ENCODE measurements around a stretch of chr6.

GRCh38 chr6:147887-148390 is 144.3 kb upstream of the DUSP22 start:
- PRO-cap, 6 experiments = no peak in any of the 6 experiments
- RAMPAGE, long total RNA, 2 experiments = no peak in any of the 2 experiments
- RRBS = 88% methylated on average over 9 of the region's 41 CpGs

- PRO-cap, 6 experiments = peak in 2 of 6 experiments; most common plus-strand start chr6:298830 (in 2); most common minus-strand start chr6:298760 (in 1)
- RAMPAGE, long total RNA, 2 experiments = no peak in any of the 2 experiments
- RRBS = no CpG with 5 or more reads among the region's 9 CpGs
Observed at GRCh38 chr6:298602-299125, 6.4 kb downstream of the DUSP22 start.

GRCh38 chr6:347181-347691 is 44.3 kb upstream of the IRF4 start:
- PRO-cap, 6 experiments = no peak in any of the 6 experiments
- RAMPAGE, long total RNA, 2 experiments = no peak in any of the 2 experiments
- RRBS = no CpG with 5 or more reads among the region's 5 CpGs

DNA sequence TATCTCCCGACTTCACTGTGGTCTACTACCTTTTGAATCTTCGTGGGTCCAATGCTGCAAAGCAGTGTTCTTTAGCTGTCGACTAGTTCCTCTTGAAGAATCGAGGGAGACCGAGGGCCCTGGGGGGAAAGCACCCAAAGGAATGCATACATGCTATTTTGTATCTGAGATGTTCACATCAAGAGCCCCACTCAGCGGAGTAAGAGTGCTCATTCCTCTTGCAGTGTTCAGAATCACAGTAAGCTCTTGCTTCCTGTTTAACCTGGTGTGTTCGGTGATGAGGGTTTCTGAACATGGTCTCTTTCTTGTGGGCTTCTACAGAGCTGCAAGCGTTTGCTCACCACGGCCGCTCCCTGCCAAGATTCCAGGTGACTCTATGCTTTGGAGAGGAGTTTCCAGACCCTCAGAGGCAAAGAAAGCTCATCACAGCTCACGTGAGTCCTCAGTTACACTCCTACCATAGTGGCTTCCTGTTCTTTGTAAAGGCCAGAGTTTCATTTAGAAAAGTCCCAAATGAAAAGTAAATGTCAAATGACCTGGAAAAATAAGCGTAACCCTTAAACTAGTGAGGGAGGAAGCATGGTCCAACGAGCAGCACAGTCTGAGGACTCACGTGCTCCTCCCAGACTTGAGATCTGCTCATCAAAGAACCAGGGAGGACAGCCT is 13.3 kb downstream of the IRF4 start:
- PRO-cap, 6 experiments = no peak in any of the 6 experiments
- RAMPAGE, long total RNA, 2 experiments = no peak in any of the 2 experiments
- RRBS = no CpG with 5 or more reads among the region's 14 CpGs

- PRO-cap, 6 experiments = no peak in any of the 6 experiments
- RAMPAGE, long total RNA, 2 experiments = no peak in any of the 2 experiments
- RRBS = no CpG with 5 or more reads among the region's 7 CpGs
Observed at GRCh38 chr6:408533-408969, 17.0 kb downstream of the IRF4 start.

DNA sequence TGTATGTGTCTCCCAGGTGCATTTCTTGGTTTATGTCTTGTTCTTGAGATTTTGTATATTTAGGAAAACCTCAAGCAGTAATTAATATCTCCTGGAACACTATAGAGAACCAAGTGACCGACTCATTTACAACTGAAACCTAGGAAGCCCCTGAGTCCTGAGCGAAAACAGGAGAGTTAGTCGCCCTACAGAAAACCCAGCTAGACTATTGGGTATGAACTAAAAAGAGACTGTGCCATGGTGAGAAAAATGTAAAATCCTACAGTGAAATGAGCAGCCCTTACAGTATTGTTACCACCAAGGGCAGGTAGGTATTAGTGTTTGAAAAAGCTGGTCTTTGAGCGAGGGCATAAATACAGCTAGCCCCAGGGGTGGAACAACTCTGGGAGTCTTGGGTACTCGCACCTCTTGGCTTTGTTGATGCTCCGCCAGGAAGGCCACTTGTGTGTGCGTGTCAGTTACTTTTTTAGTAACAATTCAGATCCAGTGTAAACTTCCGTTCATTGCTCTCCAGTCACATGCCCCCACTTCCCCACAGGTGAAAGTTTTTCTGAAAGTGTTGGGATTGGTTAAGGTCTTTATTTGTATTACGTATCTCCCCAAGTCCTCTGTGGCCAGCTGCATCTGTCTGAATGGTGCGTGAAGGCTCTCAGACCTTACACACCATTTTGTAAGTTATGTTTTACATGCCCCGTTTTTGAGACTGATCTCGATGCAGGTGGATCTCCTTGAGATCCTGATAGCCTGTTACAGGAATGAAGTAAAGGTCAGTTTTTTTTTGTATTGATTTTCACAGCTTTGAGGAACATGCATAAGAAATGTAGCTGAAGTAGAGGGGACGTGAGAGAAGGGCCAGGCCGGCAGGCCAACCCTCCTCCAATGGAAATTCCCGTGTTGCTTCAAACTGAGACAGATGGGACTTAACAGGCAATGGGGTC is 18.9 kb downstream of the IRF4 start:
- PRO-cap, 6 experiments = no peak in any of the 6 experiments
- RAMPAGE, long total RNA, 2 experiments = no peak in any of the 2 experiments
- RRBS = no CpG with 5 or more reads among the region's 15 CpGs

- PRO-cap, 6 experiments = no peak in any of the 6 experiments
- RAMPAGE, long total RNA, 2 experiments = no peak in any of the 2 experiments
- RRBS = no CpG with 5 or more reads among the region's 3 CpGs
Observed at GRCh38 chr6:454270-454558, 62.7 kb downstream of the IRF4 start.

DNA sequence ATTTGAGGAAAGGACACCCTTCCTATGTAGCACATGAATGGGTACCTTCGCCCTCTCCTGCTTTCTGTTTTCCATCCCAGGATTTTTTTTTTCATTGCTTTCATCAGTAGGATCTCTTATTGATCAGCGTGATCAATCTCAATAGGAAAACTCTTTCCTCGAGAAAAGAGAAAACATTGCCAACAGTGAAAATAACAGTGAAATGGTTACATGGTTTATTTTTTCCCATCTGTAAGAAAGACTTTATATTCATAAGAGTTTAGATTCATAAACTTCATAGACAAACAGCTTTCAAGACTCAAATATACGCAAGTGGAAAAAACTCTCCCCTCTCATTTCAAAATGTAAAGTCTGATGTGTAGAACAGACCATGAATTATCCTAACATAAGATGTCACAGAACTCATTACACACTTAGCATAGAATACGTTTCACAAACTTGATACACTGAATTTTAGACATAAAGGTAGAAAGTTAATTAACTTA is 118.8 kb downstream of the IRF4 start:
- PRO-cap, 6 experiments = no peak in any of the 6 experiments
- RAMPAGE, long total RNA, 2 experiments = no peak in any of the 2 experiments
- RRBS = no CpG with 5 or more reads among the region's 5 CpGs

DNA sequence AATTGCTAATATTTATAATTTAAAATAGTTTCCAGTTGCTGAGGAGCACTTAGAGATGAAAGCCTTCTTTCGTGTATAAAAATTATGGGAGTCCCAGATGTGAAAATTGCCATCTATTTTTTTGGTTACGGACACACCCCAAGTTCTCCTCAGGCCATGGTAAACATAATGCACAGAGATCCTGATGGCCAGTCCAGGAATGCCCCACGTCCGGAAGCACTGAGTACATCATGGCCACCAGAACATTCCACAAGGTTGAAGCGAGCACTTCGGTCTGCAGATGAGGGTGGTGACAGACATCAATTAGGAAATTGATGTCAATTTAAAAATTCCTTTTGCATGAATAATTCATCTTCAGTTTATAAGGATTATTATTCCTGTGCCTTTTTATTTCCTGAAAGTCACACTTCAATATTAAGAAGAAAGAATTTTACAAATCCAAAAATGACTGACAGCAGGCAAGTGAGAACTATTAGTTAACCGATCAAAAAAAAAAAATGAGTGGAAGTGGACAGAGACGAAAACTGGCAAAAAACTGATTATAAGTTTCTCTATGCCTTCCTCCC is 13.2 kb upstream of the EXOC2 start:
- PRO-cap, 6 experiments = no peak in any of the 6 experiments
- RAMPAGE, long total RNA, 2 experiments = no peak in any of the 2 experiments
- RRBS = no CpG with 5 or more reads among the region's 8 CpGs

- PRO-cap, 6 experiments = no peak in any of the 6 experiments
- RAMPAGE, long total RNA, 2 experiments = no peak in any of the 2 experiments
- RRBS = 90% methylated on average over 4 of the region's 18 CpGs
Observed at GRCh38 chr6:1003439-1003848, 308.5 kb upstream of the FOXQ1 start.

- PRO-cap, 6 experiments = no peak in any of the 6 experiments
- RAMPAGE, long total RNA, 2 experiments = no peak in any of the 2 experiments
- RRBS = no CpG with 5 or more reads among the region's 4 CpGs
Observed at GRCh38 chr6:1161352-1161708, 150.6 kb upstream of the FOXQ1 start.

DNA sequence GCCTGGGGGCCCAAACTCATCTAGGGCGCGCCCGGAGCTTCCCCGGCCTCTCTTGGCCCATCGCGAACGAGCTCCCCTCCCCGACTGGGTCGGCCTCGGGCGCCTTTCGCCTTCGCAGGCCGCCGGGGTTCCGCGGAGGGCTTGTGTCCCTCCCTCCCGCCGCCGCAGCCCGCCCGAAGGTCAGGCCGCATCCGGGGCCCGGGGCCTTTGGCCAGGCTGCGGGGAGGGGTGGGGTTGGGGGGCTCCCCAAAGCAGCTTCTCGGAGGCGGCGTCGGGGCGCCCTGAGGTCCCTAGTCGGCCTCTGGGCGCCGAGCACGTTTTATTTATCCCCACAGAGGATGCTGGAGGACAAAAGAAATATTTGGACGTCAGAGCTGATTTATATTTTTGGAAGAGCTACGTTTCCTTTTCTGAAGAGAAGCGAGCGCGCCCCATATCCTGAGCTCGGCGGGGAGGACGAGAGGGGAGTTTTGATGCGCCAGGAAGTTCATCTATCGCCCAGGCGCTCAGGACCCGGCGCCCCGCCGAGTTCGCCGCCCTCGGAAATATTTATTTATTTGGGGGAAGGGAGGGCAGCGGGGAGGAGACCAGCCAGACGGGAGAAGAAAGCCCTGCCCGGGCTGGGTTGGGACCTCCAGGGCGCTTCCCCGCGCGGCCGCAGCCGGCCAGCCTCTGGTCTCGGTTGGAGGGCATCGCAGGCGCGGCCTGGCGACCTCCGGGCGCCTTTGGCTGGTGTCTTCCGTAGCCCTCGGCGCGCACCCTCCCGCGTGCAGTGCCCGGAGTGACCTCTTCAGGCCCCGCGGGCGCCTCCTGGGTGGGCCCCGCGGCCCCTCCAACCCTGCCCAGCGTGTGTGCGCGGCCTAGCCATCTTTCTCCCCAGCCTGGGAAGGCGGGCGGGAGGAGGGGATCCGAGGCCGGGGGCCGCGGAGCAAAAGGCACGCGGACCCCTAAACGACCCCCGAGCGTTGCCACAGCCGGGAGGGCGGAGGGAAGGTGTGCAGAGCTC is 5.6 kb upstream of the FOXF2 start:
- PRO-cap, 6 experiments = no peak in any of the 6 experiments
- RAMPAGE, long total RNA, 2 experiments = no peak in any of the 2 experiments
- RRBS = 2% methylated on average over 59 of the region's 97 CpGs

- PRO-cap, 6 experiments = no peak in any of the 6 experiments
- RAMPAGE, long total RNA, 2 experiments = no peak in any of the 2 experiments
- RRBS = no CpG with 5 or more reads among the region's 10 CpGs
Observed at GRCh38 chr6:1385750-1385994, 3.7 kb upstream of the FOXF2 start.

DNA sequence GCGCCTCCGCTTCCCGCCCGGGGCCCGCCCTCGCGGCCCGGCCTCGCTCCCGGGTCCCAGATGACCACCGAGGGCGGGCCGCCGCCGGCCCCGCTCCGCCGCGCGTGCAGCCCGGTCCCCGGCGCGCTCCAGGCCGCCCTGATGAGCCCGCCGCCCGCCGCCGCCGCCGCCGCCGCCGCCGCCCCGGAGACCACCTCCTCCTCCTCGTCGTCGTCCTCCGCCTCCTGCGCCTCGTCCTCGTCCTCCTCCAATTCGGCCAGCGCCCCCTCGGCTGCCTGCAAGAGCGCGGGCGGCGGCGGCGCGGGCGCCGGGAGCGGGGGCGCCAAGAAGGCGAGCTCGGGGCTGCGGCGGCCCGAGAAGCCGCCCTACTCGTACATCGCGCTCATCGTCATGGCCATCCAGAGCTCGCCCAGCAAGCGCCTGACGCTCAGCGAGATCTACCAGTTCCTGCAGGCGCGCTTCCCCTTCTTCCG is 548 bp downstream of the FOXF2 start:
- PRO-cap, 6 experiments = no peak in any of the 6 experiments
- RAMPAGE, long total RNA, 2 experiments = no peak in any of the 2 experiments
- RRBS = under 1% methylated on average over 21 of the region's 75 CpGs

DNA sequence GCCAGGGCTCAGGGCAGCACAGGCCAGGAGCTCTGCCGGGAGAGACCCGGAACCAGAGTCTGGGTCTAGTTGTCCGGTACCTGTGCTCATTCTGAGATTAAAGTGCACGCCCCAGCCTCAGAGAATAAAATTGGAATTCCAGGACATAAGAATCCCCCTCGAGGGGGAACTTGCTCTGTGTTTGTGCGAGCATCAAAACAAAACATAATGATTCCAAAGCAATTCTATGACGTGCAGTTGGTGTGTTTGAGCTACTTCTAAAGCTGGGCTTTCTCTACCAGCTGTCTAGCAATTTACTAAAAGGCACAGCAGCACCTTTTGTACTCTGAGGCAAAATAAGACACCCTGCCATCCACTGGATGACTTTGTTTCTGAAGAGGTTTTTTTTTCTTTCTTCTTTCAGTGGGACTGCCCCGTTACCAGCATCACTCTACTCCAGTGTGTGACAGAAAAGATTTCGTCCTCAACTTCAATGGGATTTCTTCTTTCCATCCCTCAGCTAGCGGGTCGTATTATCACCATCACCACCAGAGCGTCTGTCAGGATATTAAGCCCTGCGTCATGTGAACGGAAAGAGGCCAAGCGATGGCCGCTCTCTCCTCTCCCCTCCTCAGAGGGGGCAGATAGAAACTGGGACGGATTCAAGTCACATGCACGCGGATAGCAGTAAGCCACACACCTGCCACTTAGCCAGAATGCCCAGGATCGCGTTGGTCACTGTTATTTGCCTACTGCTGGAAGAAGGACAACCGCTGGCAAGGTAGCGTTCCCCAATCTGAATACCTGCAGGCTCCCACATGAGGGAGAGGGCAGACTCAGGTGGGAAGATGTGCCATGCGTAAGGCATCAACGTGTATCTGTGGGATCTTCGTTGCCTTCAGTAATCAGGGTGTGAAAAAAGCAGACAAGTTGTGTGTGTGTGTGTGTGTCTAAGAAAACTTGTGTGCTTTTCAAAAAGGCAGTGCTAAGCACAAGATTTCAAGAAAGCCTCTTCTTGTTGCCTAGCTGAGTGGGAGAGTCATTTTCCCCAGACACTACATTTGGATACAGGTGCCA is 5.2 kb downstream of the FOXF2 start:
- PRO-cap, 6 experiments = no peak in any of the 6 experiments
- RAMPAGE, long total RNA, 2 experiments = no peak in any of the 2 experiments
- RRBS = 20% methylated on average over 1 of the region's 26 CpGs

DNA sequence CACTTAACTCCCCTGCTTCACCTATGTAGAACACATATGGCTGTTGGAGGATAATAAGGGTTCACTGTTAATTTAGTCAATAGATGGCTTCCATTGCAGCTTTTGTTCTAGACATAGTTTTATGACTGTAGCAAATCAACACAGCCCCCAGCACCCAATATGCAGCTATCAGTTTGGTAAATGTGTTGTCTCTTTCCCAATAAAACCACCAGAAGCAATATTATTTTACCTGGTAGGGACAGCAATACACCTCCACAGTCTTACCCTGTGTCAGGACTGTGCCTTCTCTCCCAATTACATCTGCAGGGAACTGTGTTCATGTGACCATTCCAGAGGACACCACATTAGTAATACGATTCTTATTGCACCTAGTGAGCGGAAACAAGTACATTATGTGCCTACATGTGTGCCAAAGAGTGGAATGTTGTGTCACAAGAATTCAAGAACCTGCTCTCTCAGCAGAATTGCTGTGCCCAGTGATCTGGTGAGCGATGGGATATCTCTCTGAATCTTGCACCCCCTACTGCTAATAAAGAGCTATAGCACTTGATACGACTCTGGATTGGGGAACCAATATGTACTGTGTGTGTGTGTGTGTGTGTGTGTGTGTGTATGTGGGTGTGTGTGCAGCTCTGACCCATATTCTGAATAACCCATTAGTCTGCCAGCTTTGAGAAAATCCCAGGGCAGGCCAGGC is 57.5 kb upstream of the FOXC1 start:
- PRO-cap, 6 experiments = no peak in any of the 6 experiments
- RAMPAGE, long total RNA, 2 experiments = no peak in any of the 2 experiments
- RRBS = no CpG with 5 or more reads among the region's 4 CpGs

DNA sequence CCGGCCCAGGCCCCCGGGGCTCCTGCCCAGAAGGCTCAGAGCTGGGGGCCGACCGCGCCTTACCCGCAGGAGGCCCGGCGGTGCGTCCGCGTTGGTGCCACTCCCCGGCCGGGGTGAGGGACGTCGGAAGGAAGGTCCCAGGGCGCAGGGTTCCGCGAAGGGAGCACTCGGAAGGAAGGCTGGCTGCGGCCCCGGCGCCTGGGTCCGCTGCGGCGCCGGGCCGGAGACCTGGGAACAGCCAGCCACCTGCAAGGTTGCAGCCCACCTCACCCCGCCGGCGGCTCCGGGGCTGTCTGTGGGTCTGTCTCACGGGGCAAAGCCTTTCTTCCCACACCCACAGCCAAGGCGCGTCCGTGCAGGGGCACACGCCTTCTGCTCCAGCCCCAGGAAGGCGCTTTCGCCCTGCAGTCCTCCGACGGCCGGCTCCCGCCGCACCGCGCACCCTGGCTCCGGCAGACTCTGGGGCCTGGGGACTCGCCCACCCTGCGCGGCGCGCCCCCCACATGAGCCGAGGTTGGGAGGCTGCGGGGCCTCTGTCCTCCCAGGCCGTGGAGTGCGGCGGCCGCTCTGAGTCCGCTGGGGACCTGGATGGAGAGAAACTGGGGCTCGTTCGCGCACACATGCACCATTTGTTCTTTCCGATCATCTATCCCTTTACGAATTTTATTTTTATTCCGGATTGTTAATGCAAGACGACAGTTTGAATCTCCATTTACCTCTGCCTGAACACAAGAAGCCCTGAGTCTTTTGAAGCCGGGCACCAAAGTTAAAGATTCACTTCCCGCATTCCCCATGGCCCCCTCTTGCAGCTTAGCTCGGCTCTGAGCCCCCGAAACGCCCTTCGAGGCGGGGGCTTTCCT is 4.6 kb upstream of the FOXC1 start:
- PRO-cap, 6 experiments = no peak in any of the 6 experiments
- RAMPAGE, long total RNA, 2 experiments = no peak in any of the 2 experiments
- RRBS = 9% methylated on average over 15 of the region's 72 CpGs

DNA sequence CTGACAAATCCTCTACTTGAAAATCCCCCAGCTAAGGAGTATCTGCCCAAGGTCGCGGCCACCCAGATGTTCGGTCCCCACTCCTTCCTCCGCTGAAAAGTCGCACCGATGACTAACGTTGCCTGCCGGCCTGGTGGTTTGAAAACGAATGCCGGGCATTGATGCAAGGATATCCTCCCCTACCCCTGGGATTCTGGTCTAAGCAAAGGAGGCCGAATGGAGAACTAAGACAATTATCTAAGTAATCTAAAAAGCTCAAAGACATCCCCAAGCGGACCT is 3.7 kb upstream of the FOXC1 start:
- PRO-cap, 6 experiments = no peak in any of the 6 experiments
- RAMPAGE, long total RNA, 2 experiments = no peak in any of the 2 experiments
- RRBS = no CpG with 5 or more reads among the region's 12 CpGs

- PRO-cap, 6 experiments = no peak in any of the 6 experiments
- RAMPAGE, long total RNA, 2 experiments = no peak in any of the 2 experiments
- RRBS = 2% methylated on average over 19 of the region's 83 CpGs
Observed at GRCh38 chr6:1608730-1609634, 733 bp upstream of the FOXC1 start.

DNA sequence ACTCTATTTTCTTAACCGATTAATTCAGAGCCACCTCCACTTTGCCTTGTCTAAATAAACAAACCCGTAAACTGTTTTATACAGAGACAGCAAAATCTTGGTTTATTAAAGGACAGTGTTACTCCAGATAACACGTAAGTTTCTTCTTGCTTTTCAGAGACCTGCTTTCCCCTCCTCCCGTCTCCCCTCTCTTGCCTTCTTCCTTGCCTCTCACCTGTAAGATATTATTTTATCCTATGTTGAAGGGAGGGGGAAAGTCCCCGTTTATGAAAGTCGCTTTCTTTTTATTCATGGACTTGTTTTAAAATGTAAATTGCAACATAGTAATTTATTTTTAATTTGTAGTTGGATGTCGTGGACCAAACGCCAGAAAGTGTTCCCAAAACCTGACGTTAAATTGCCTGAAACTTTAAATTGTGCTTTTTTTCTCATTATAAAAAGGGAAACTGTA is 2.6 kb downstream of the FOXC1 start:
- PRO-cap, 6 experiments = no peak in any of the 6 experiments
- RAMPAGE, long total RNA, 2 experiments = no peak in any of the 2 experiments
- RRBS = no CpG with 5 or more reads among the region's 9 CpGs